ENCODE results near the gene ACADS.

- RRBS: no CpG with 5 or more reads among the region's 7 CpGs
Observed at GRCh38 chr12:120688655-120689313, 1.8 kb downstream of the MLEC start.

- RRBS: no CpG with 5 or more reads among the region's 7 CpGs
Observed at GRCh38 chr12:120689387-120690140, 2.6 kb downstream of the MLEC start.

GRCh38 chr12:120725557-120726666 lies at the start of gene ACADS:
Gene ACADS, plus strand, starts transcription at chr12:120725826.
- RRBS: 2% methylated on average over 32 of the region's 78 CpGs

- RRBS: no CpG with 5 or more reads among the region's 14 CpGs
Observed at GRCh38 chr12:120965085-120965653, 13.2 kb upstream of the HNF1A start.

DNA sequence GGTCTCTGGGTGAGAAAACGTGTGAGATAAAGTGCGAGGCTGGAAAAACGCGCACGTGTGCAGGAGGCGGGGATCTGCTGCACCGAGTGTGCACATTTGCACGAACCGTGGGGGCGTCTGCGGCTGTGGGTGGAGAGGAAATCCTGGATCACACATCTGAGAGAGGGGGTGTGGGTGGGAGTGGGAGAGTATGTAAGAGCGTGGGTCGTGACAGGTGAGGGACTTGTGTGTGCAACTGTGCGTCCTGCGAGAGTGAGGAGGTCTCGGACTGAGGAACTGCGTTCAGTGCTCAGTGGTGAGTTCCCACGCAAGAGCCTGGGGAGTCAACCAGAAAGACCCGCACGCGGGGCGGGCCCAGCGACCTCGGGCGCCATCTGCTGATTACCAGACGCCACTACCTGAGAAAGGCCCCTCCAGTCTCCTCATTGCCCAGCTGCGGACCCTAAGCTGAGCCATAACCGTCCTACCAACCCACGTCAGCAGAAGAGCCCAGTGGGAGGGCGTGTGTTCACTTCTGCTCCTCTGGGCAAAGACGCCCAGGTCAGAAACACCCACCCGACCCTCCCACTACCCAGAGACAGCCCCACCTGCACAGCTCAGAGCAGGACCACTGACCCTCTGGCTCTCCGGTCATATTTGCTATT lies 36.8 kb upstream of the P2RX7 start:
- RRBS: 47% methylated on average over 1 of the region's 33 CpGs

DNA sequence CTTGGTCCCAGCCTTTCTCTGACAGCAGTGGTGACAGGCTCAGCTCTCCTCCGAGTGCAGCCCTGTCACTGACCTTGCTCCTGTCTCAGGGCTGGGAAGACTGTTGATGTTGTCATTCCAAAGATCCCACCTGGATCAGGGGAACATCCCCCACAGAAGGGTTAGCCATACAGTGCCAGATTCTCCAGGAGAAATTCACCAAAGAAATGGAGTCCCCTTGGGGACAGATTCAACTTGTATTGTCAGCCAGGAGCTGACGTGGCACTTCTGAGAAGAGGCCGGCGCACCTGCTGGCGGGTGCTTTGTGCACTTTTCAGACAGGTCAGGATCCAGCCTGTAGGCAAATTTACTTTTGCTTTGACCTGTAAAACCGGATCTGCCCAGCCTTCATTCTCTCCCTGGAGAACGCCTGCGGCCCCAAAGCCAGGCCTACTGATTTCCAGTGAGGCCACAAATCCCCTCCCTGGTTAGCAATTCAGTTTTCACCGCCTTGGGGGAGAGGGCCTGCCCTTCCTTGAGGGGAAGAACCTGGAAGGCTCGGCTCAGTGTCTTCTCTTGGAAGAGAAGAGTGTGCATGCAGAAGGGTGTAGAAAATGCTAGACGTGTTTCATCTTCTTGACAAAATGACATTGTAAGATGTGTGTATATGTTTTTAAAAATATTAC lies 17.3 kb downstream of the P2RX4 start:
- RRBS: 3% methylated on average over 4 of the region's 11 CpGs

DNA sequence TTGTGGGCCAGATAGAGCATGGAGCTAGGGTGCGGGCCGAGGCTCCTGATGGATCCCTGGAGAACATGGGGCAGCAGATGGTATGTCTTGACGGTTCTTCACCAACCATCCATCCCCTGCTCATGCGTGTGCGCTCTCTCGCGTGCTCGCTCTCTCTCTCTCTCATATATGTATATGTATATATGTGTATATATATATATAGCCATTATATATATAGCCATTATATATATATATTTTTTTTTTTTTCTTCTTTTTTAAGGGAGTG lies 20.8 kb downstream of the P2RX4 start:
- RRBS: no CpG with 5 or more reads among the region's 8 CpGs

GRCh38 chr12:121240021-121241151 lies 30.5 kb downstream of the P2RX4 start:
- RRBS: 60% methylated on average over 3 of the region's 48 CpGs

- RRBS: no CpG with 5 or more reads among the region's 9 CpGs
Observed at GRCh38 chr12:121289022-121289400, 7.5 kb downstream of the CAMKK2 start.

DNA sequence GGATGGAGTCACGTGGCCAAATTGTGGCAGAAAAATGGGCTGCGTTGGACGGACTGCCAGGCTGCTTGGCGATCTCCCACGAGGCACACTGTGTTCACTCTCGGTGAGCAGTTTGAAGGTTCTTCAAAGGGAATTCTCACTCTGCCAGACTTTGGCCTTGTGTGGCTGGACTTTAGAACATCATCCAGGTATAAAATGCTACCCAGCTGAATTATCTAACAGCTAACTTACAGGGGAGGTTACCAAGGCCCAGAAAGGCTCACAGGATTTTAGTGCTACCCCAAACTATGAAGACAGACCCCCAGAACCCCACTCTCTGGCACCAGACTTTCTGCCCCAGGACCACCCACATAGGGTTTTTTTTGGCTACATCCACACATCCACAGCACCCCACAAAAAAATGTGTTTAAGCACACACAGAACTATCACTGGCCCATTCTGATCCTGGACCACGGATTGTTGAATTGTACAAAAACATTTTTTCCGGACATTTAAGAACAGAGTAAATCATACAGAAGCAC lies 84.9 kb downstream of the KDM2B start:
- RRBS: no CpG with 5 or more reads among the region's 8 CpGs

DNA sequence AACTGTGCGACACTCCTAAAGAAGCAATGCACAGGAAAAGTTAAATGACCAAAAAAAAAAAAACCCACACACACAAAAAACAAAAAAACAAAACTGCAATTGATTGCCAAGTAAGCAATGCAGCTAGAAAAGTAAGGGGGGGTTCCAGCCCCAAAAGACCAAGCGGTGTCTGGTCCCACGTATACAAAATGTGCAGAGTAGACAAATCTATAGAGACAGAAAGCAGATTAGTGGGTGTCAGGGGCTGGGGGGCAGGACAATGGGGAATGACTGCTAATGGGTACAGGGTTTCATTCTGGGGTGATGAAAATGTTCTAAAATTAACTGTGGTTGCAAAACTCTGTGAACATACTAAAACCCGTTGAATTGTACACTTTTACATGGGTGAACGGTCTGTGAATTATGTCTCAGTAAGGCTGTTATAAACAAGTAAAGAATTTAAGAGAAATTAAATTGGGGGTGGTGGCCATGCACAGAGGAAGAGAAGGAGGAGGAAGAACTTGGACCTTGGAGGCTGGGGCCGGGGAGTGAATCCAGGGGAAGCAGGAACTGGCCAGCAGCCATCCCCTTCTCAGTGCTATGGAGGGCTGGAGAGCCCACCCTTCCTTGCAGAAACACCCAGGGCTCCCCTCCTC lies 45.5 kb downstream of the KDM2B start:
- RRBS: no CpG with 5 or more reads among the region's 6 CpGs

- RRBS: 2% methylated on average over 12 of the region's 37 CpGs
Observed at GRCh38 chr12:121536881-121537433, 43.9 kb downstream of the KDM2B start.

GRCh38 chr12:121574083-121574514 lies 6.7 kb downstream of the KDM2B start:
- RRBS: 26% methylated on average over 3 of the region's 11 CpGs

GRCh38 chr12:121579870-121580878 lies 649 bp downstream of the KDM2B start:
- RRBS: 2% methylated on average over 37 of the region's 56 CpGs

DNA sequence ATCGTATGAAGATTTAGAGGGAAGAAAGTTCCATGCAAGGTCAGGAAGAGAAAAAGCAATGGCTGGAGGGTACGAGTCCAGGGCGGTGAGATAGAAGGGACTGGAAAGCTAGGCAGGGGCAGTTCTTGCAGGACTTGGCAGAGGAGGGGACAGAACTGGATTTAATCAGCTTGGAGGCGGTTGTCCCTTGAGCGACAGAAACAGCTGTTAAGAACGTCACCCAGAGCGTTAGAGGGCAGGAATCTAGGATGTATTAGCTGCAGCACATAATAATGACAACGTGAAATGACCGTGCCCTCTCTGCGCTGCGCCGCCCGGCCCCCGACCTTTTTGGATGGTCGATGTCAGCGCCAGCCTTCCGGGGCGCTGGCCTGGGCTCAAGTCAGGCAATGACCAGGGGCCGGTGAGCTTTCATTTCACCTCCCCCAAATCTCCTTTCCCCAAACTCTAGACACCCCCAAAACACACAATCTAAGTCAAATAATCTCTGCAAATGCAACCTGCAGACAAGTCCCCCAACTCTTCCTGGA lies 450 bp upstream of the TMEM120B start:
- RRBS: under 1% methylated on average over 5 of the region's 19 CpGs

GRCh38 chr12:121774533-121775379 lies 18.7 kb downstream of the RHOF start:
- RRBS: no CpG with 5 or more reads among the region's 20 CpGs

DNA sequence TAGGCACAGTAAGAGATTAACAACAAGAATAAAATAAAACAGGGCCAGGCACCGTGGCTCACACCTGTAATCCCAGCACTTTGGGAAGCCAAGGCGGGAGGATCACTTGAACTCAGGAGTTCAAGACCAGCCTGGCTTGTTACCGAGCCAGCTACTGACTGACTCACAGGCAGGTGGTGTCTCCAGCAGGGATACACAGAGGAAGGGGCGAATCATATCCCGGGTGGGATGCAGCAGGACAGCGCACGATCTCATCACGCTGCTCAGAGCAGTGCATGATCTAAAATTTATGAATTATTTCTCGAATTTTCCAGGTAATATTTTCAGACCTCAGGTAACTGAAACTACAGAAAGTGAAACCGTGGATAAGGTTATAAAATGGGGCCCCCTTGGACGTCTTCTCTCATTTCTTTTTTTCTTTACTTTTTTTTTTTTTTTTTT lies 8.5 kb downstream of the RHOF start:
- RRBS: no CpG with 5 or more reads among the region's 11 CpGs

DNA sequence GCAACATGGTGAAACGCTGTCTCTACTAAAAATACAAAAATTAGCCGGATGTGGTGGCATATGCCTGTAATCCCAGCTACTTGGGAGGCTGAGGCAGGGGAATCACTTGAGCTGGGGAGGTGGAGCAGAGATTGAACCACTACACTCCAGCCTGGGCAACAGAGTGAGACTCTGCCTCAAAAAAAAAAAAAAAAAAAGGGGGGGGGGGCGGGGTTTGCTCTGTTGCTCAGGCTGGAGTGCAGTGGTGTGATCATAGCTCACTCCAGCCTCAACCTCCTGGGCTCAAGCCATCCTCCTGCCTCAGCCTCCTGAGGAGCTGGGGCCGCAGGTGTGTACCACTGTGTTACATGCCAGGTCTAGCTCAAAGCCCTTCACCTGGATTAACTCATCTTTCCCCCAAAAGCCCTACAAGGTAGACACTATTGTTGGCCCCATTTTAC lies 5.8 kb downstream of the RHOF start:
- RRBS: no CpG with 5 or more reads among the region's 4 CpGs

DNA sequence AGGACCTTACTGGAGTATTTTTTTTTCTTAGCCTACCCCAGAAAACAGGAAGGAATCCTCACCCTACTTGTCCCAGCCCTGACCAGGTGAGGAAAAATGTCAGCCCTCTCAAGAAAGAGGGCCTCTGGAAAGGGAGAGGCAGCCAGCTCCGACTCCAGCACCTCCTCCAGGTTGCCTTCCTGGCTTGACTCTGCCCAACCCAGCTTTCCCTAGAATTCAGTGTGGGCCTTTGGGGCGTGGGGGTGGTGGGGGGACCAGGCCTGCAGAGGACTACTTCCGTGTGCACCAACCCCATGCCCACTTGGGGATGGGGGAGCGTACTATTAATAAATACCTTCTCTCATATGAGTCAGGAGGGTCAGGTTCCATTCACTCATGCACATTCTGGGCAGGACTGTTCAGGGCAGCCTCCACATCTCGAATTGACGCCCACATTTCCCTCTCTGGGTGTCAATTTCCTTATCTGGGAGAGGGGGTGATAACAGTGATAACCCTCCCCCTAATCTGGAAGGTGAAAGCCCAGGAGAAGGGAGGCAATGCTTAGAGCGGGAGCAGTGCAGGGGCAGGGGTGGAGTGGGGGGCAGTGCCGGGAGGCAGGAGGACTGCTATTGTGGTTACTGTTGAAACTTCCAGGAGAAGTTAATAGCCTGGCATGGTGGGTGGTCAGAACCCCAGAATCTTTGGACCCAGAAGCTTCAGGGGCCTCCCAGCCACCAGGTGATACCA lies 5.1 kb downstream of the RHOF start:
- RRBS: no CpG with 5 or more reads among the region's 8 CpGs

- RRBS: no CpG with 5 or more reads among the region's 13 CpGs
Observed at GRCh38 chr12:121798158-121798796, 4.8 kb upstream of the RHOF start.

Measured in zone of skin (tissue), 1 donor.